Duodenum (tissue), 1 donor: ENCODE results near the gene NSMF.

- PRO-cap, result bidirectional peak, plus-strand start at chr9:137454245, minus-strand start at chr9:137453995
Observed at GRCh38 chr9:137453766-137454125, 5.4 kb downstream of the NSMF start.

GRCh38 chr9:137458358-137459710 is at the start of gene NSMF:
Gene NSMF (minus strand): TSS chr9:137459334.
- PRO-cap, result bidirectional peak, plus-strand start at chr9:137459035, minus-strand start at chr9:137458970; bidirectional peak, plus-strand start at chr9:137459476, minus-strand start at chr9:137459330

DNA sequence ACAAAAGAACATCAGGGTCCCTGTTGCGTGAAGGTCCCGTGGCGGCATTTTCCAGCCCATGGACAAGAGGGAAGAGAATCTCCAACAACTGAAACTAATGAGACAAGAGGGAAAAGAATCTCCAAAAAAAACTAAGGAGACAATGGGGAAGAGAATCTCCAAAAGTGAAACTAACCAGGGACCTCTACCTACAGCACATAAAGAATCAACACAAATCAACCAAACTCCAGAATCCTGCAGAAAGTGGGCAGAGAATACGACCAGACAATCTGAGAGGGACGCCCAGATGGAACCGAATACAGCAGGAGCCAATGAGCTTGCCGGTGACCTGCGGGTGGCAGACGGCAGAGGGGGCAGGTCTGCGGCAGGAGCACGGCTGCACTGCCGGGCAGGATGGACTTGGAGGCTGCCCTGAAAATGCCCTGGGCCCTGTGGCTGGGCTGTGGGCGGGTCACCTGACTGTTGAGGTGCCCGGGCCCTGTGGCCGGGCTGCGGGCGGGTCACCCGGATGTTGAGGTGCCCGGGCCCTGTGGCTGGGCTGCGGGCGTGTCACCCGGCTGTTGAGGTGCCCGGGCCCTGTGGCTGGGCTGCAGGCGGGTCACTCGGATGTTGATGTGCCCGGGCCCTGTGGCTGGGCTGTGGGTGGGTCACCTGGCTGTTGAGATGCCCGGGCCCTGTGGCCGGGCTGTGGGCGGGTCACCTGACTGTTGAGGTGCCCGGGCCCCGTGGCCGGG is 36.4 kb downstream of the PNPLA7 start:
- PRO-cap, result no peak

DNA sequence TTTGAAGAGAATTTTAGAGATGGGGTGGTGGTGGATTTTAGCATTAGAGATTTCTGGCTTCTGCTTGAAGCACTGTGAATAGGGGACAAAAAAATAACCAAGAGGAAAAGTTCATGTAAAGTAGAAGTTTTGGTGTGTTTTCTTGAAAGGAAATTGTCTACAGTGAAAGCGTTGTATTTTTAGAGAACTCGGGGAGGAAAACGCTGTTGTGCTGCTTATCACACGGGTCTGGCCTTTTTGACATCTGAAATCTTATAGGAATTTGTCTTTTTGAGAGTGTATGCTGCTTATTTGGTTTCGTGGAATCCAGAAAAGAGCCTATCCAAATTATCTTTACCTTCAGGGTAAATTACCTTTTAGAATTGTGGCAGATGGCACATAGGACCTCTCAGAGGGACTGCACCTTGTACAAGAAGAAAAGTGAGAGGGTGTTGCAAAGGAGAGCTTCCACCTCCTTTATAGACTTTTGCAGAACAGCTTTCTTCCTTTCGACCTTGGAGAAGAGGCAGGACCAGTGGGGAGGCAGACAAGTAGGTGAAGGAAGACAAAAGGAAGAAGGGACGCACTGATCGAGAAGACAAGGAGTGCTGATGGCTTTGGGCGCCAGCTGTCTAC is 48.9 kb downstream of the EHMT1 start:
- PRO-cap, result no peak

DNA sequence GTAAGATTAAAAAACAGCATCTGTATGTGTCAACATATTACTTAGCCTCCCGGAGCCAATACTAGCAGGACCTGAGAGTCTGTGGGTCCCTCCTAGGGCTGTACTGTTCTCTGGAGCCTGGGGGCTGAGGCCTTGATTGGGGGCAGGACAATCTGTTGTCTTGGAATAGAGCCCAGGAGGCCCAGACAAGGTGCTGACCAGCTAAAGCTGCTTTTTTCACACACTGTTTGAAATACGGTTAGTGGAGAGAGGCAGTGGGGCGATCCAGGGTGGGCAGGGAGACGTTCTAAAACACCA is 55.0 kb downstream of the EHMT1 start:
- PRO-cap, result no peak

DNA sequence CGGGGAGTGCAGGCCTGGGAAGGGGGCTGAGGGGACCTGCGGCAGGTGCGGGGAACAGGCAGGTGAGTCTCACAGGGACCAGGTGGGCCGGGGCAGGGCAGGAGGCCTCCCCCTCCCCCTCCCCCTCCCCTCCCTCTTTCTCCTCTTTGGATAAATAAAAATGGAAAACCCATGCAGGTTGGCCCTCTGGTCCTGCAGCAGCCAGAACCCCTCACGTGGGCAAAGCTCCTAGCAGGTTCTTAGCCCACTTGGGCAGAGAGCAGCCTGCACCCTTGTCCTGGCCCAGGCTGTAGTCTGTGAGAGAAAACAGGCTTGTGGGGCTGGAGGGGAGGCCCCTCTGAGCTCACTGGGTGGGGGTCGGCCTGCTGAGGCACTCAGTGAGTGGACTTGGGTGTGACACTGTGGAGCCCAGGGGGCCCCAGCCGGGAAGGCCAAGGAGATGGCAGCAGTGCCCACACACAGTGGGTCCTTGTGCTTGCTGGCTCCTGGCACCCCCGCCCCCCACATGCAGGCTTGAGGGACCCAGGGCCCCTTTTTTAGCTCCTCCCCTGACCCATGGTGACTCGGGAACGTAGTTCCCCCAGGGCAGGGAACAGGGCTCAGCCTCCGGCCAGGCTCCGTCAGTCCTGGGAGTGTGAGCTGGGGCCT is 39.9 kb upstream of the CACNA1B start:
- PRO-cap, result no peak

GRCh38 chr9:137919596-137920093 is 42.1 kb downstream of the CACNA1B start:
- PRO-cap, result no peak